ENCODE results near the gene STK10.

DNA sequence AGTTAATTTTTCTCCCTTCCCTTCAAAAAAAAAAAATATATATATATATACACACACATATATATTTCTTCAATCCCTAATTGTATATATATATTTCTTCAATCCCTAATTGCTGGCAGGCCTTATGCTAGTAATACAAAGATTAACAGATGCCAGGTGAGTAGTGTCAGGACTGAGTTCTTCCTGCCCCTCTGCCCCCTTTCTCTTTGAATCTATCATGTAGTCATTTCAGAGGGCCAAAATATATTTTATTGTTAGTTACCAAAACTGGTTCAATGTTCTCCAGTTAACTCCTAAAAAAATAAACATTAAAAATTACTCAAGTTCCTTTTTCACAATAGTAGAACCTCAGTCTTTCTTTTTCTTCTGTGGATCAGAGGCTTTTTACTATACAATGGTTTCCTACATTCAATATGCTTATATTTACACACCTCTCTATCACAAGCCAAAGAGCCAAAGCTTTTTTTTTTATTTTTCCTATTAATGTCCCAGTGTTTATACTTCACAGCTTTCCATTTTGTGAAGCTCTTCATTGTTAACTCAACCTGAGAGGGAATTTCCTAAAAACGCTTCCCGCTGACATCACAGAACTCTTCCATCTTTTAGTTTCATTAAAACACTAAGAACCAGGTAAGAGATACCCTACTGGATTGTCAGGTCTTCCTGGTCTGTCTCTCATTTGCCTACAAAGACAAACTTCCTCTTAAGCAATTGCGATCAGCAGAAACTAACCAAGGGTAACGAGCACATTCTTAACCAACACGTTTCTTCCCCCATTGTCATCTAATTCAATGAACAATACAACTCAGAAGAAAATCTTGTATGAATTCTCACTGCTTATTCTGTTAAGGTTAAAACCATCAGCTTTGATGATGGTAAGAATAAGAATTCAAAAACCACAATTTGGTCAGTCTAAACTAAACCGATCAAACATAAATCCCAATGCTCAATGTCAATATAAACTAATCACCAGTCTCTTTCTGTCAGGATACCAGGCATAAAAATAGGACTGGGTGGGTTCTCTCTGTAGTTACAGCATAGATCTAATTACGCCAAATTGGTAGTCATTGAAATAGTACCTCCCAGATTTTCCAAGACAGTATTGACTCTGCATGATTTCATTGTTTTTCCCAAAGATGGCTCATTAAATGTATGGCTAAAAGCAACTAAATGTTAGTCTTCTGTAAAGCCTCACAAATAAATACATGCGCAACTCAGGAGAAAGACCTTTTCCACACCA, 6.7 kb downstream of the FBXW11 start:
- PRO-cap, result no peak

- PRO-cap, result bidirectional peak, plus-strand start at chr5:172144659, minus-strand start at chr5:172144472
These were observed 43.8 kb downstream of the STK10 start for GRCh38 chr5:172144022-172144923.

- PRO-cap, result bidirectional peak, plus-strand start at chr5:172188501, minus-strand start at chr5:172188192
These were observed at the start of gene STK10 for GRCh38 chr5:172187550-172188442. TSS of gene STK10 (minus strand) at chr5:172188224.

DNA sequence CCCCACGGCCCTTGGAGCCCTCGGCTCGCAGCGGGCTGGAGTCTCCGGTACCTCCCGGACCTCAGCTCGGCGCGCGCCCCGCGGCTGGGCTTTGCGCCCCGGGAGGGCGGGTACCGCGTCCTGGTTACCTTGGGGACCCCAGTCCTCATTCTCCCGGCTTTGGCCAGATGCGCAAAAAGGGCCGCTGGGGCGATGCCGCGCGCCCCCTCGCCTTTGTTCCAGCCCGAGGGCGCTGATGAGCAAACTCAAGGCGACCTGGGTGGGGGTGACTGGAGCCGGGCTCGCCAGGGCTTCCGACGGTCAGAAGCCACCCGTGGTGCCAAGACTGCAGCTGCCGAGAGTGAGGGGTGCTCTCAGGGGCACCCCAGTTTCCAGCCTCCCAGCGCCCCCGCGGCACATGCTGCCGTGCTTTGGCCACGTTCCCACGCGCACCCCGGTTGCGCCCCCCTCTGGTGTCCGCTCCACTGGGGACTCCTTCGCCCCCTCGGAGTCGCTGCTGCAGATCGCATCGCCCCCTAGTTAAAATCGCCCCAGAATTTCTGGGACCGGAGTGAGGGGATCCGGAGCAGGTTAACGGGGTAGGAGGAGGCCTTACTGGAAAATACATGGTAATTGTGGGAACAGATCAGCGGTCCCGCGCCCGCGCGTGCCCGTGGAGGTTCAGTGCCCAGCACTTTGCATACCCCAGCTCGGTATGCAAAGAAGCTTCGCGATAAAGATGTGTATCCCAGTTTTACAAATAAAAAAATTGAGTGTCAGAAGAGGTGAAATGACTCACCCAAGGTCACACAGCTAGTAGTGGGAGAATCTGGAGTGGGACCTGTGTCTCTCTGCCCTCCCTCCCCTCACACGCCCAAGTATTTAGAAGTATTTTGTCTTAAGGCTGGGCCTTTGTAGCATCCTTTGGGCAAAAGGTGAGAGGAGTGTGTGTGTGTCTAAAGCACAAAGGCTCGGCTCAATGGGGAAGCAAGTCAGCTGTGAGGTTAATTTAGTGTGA, 754 bp downstream of the NEURL1B start:
- PRO-cap, result no peak

GRCh38 chr5:172650425-172651048, 9.5 kb downstream of the NEURL1B start:
- PRO-cap, result no peak

- PRO-cap, result no peak
These were observed 11.7 kb downstream of the NEURL1B start for GRCh38 chr5:172652736-172653279.

- PRO-cap, result no peak
These were observed 46.9 kb downstream of the NEURL1B start for GRCh38 chr5:172687784-172688594.

- PRO-cap, result unidirectional peak, minus-strand start at chr5:172697578
These were observed 56.4 kb downstream of the NEURL1B start for GRCh38 chr5:172697250-172698034.

GRCh38 chr5:172714607-172715510, 56.1 kb downstream of the DUSP1 start:
- PRO-cap, result no peak

- PRO-cap, result unidirectional peak, plus-strand start at chr5:172740964
These were observed 30.3 kb downstream of the DUSP1 start for GRCh38 chr5:172740499-172741207.

DNA sequence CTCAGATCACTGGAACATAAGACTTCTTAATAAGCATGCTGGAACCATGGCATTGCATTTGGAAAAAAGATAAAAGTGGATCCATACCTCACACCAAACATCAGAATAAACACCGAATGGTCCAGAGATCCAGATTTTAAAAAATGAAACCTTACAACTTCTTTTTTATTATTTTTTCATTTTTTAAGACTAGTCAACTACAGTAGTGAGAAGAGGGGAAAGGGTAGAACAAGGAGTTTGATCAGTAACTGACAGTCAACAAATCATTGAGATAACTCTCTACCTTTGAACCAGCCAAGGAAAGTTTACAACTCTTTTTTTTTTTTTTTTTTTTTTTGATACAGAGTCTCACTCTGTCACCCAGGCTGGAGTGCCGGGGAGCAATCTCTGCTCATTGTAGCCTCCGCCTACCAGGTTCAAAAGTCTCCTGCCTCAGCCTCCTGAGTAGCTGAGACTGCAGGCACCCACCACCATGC, 8.8 kb upstream of the DUSP1 start:
- PRO-cap, result no peak

- PRO-cap, result bidirectional peak, plus-strand start at chr5:172789030, minus-strand start at chr5:172788945; bidirectional peak, plus-strand start at chr5:172789357, minus-strand start at chr5:172789244
These were observed 18.0 kb upstream of the DUSP1 start for GRCh38 chr5:172788709-172789621.

- PRO-cap, result no peak
These were observed 27.7 kb upstream of the DUSP1 start for GRCh38 chr5:172798279-172799566.

DNA sequence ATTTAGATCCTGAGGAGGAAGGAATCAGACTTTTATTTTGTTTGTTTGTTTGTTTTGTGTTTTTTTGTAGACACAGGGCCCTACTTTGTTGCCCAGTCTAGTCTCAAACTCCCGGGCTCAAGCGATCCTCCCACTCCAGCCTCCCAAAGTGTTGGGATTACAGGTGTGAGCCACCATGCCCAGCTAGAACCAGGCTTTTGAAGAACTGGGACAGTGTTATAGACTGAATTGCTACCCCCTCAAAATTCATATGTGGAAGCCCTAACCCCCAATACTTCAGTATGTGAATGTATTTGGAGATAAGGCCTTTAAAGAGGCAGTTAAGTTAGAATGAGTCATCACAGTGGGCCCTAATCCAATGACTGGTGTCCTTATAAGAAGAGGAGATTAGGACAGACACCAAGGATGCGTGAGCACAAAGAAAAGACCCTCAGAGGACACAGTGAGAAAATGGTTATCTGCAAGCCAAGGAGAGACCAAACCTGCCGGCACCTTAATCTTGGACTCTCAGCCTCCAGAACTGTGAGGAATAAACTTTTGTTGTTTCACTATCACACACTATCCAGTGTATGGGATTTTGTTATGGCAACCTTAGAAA, 31.5 kb upstream of the ERGIC1 start:
- PRO-cap, result no peak

DNA sequence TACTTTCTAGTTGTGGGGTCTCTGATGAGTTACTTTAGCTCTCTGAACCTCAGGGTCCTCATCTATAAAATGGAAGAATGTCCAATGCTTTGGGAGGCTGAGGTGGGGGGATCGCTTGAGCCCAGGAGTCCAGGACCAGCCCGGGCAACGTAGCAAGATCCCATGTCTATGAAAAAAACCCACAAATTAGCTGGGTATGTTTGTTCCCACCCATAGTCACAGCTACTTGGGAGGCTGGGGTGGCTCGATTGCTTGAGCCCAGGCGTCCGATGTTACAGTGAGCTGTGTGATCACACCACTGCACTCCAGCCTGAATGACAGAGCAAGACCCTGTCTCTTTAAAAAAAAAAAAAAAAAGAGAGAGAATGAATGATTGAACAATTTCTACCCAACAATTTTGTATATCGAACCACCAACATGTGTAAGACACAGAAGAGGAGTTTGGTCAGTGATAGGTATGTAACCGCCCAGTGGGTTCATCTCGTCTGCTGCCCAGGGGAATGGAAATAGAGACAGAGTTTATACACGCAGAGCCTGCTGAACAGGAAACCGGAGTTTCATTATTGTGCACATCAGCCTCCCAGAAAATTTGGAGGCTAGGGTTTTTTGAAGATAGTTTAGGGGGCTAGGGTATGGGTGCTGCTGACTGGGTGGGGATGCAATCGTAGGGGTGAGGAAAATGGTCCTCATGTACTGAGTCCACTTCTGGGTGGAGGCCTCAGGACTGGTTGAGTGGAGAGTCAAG, 26.2 kb upstream of the ERGIC1 start:
- PRO-cap, result no peak

DNA sequence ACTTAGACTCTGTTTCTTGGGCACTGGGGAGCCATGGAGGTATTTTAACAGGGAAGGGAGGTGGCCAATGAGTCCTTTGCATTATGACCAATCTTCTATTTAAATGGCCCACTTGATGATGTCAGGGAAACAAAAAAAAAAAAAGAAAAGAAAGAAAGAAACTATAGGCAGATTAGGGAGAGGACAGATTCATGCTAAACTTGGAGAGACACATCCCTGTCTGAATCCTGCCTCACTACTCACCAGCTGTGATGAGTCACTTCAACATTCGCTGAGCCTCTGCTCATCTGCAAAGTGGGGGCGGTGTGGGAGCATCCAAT, 17.2 kb upstream of the ERGIC1 start:
- PRO-cap, result no peak

GRCh38 chr5:172835703-172835975, 1.6 kb downstream of the ERGIC1 start:
- PRO-cap, result no peak

- PRO-cap, result bidirectional peak, plus-strand start at chr5:172837897, minus-strand start at chr5:172837745
These were observed 3.7 kb downstream of the ERGIC1 start for GRCh38 chr5:172837534-172838439.

DNA sequence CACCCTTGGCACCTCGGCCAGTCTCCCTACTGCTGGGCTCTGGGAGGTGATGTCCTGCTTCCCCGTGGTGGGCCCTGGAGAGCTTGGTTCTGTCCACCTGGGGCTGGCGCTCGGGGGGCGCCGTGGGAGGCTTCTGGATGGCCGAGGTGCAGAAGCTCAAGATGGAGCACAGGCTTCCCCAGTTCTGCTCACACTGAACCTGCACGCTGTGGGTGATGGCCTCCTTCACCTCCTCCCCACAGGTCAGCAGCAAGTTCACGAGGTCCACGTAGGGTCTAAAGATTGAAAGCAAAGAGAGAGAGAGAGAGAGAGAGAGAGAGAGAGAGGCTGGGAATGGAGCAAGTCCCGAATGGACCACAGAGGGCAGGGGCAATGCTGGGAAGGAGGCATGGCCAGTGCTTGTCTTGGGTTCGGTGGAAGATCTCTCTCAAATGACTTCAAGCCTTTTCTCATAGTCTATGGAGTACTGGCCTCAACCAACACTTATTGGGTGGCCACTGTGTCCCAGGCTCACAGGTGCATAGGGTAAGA, 10.2 kb downstream of the STC2 start:
- PRO-cap, result no peak

- PRO-cap, result no peak
These were observed 2.4 kb upstream of the STC2 start for GRCh38 chr5:173330556-173330996.

Measured in colonic mucosa (tissue), 1 donor.